A172 (cell line): ENCODE measurements around the genes ASB10 and CRYGN.

DNA sequence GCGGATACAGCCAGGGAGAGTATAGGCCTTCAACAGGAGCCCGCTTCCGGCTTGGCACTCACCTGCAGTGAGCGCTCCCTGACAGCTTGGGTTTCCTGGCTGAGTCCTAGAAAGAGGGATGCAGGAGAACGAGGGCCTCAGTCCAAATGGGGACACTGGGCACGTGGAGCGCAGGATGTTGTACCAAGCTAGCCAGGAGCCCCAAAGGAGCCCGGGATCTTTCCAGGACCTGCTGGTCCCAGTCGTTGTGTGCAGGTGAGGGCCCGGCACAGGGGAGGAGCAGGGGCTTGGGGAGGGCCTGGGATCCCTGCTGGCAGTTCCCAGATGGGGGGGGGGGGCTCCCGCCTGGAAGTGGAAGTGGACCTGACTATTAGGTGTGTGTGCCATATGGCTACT is 3.6 kb downstream of the AGAP3 start:
- RAMPAGE, long total RNA: no peak

DNA sequence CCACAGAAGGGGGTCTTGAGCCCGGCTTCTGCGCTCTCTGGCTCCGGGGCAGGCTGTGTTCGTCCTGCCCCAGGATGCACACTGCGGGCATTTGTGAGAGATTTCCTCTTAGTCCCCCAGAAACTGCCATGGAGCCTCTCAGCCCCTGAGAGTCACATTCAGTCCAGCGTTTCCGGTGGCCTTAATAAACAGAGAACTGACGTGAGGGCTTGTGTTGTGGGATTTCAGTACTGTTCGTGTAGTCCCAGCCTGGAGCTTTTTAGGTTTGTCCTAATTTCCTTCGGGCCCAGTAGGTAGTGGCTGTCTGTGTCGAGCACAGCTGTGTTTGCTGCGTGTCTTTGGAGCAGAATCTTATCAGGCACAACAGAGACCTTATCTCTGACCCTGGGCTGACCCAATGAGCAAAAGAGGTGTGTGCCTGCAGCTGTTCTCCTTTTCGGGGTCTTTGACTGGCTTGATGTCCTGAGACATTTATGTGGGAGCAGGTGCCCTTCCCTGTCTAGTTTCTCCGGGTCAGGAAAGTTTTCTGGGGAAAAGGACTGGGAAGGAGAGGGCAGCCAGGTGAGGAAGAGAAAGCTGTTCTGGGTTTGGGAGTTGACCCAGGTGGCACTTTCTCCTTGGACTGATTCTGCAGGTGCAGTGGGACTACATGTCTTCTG is 25.5 kb downstream of the AGAP3 start:
- RAMPAGE, long total RNA: no peak

- RAMPAGE, long total RNA: no peak
These were observed 32.0 kb downstream of the AGAP3 start for GRCh38 chr7:151118060-151118871.

- RAMPAGE, long total RNA: no peak
These were observed 31.8 kb downstream of the GBX1 start for GRCh38 chr7:151135623-151136140.

- RAMPAGE, long total RNA: no peak
These were observed 29.5 kb downstream of the GBX1 start for GRCh38 chr7:151137531-151138764.

- RAMPAGE, long total RNA: no peak
These were observed 25.7 kb downstream of the GBX1 start for GRCh38 chr7:151141778-151142230.

GRCh38 chr7:151176674-151177222 is 9.3 kb upstream of the GBX1 start:
- RAMPAGE, long total RNA: no peak

GRCh38 chr7:151187128-151188063 is at the start of gene ASB10:
Gene ASB10 (minus strand): TSS chr7:151187250.
- RAMPAGE, long total RNA: no peak

- RAMPAGE, long total RNA: no peak
These were observed 1.5 kb upstream of the IQCA1L start for GRCh38 chr7:151206615-151207354.

DNA sequence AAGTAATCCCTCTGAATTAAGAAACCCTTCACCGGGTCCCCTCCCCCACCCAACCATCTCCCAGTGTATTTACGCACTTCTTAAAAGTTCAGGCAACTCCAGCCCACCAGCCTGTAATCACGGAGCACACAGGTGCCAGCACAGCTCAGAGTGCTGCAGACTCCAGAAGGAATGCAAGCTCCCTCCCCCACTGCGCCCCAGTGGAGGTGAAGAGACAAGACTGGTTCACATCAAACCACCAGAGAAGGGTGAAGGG is 161 bp upstream of the H2BK1 start:
- RAMPAGE, long total RNA: no peak

GRCh38 chr7:151243661-151244063 is 4.8 kb downstream of the SMARCD3 start:
- RAMPAGE, long total RNA: no peak

- RAMPAGE, long total RNA: no peak
These were observed 4.4 kb upstream of the SMARCD3 start for GRCh38 chr7:151252914-151253239.

DNA sequence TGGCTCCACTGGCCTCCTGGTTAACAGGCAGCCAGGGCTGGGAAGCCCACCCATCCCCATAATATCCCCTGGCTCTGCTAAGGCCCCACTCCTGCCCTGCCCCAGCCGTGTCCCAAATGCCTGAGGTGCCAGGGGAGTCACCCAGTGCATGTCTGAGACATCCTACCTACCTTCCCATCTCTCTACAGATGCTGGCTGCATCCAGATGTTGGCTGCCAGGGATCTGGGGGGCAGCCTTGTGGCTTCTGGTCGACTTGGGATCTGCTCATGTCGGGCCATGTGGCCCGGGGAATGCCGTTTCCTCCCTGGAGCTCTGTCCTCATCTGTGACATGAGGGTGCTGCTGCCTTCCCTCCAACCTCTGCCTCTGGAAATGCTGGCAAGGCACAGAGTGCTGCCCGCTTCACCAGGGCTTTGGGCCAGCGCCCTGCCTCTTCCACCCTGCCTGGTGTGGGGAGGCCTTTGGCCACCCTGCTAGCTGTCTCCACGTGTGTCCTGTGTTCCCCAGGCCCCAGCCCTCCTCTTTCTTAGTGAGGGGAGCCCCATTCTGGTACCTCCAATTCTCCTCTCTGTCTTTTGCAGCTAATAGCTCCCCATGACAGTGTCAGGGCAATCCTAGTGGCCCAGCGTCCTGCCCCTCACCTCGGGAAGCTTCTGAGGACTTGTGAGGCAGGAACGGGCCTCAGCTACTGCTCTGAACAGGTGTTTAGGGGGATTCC is 5.8 kb upstream of the SMARCD3 start:
- RAMPAGE, long total RNA: no peak

DNA sequence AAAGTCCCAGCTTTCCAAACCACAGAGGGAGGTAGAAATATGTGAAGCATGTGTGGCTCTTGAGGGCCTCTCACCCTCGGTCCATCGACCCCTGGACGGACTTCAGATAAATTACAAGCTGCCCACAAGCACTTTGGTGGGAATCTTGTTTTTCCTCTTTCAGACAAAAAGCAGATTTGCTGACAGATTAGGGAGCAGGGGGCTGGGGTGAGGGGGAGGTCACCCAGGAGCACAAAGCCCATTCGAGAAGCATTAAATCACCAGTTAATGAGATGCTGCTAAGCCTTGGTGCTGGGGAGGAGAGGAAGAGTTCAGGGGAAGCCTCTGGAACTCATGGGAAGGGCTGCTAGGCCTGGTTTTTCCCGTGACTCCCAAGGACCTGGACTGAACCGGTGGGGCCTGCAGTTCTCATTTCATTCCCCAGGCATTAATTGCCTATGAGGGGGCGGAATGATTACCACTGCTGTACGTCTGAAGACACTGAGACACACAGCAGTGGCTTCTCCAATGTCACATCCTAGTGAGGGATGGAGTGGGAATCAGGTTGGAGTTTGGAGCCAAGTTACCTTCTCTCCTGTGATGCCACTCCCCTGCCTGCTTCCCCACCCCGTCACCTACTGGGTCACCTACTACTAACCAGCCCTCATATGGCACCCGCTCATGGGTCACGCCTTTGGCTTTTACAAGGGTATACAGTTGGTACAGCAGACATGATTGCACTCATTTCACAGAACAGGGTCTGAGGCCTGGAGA is 11.1 kb downstream of the CRYGN start:
- RAMPAGE, long total RNA: no peak

DNA sequence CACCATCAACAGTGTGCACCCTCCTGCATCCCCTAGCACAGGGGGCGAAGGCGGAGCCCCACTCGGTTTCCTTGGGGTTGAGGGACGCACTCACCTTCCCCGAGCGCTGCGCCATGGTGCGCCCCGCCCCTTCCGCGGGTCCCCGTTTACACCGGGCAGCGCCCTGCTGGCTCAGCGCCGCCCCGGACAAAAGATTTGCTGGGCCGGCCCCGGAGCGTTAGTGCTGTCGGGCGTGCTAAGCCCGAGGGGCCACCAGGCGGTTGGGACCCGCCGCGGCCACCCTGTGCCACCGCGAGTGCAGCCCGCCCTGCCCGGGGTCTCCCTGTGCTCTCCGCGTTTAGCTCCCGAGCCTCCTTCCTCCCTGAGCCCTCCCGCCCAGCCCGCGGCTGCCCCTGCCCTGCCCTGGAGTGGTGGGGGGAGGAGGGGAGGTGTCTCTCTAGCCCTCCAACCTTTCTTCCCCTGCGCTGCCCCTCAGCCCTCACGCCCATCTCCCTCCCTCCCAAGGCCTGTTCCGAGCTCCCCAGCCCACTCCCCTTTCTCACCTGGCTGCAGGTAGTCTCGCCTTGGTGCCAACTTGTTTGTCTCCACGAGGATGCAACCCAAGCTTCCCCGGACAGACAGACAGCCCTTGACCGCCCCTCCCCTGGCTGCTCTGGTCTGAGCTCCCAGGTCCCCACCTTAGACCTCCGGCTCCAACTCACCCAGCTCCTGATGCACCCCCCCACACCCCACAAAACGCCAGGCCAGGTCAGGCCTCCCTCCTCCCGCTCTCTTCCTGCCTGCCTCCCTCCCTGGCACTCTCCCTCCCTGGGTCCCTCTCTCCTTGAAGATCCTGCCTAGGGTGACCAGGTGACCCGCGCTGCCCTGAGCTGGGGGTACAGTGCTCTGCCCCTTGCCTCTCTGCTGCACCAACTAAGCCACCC is at the start of gene CRYGN:
Gene CRYGN, minus strand, starts transcription at position 339 of the 923 bp plus-strand sequence.
- RAMPAGE, long total RNA: no peak

GRCh38 chr7:151565645-151566305 is 46.1 kb upstream of the RHEB start:
- RAMPAGE, long total RNA: no peak

DNA sequence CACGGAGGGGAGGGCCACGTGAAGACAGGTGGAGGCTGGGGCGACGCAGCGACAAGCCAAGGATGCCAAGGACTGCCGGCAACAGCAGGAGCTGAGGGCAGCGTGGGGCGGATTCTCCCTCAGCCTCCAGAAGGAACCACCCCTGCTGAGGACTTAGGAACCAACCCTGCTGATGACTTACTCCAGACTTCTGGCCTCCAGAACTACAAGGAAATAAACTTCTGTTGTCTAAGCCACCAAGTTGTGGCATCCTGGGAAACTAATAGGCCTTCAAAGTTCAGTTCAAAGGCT is 88.3 kb upstream of the RHEB start:
- RAMPAGE, long total RNA: no peak

DNA sequence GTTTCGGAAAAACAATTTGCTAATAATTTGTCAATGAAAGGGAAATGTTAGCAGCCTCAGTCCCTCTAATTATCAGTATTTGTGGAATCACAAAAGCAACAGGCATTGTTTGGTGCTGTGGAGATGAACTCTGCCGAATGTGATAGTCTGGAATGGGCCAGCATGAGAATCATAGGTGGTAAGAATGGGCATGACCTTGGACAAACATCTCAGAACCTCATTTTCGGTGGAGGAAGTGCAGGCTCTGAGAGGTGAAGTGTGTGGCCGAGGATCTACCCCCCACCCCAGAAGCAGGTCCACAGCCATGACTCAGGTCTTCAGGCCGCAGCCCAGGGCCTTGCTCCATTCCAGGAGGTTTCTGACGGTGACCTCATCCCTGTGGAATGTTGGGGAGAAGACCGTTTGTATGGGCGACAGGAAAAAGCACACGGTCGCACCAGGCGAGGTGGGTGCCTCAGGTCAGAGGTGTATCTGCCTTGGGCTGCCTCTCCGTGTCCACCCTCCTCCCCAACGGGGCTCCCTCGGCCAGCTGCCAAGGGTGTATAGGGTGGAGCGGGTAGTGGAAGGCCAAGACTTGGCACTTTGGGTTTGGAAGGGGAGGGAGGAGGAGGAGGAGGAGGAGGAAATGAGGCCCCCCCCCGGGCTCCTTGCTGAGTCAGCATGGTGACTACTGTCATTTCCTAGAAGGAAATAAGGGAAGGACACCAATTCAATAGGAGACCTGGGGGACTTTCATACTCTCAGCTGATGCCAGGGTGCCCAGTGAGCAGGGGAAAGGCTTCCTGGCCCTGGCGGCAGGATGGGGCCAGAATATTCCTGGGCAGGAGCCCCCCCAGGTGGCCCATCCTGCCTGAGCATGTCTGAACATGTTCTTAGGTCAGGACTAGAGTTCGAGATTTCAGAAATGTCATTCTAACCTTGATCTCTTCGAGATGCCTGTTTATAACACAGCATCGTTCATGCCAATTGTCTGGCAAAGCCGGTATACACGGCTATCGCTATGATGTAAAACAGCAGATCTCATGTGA is 168.0 kb upstream of the RHEB start:
- RAMPAGE, long total RNA: no peak

DNA sequence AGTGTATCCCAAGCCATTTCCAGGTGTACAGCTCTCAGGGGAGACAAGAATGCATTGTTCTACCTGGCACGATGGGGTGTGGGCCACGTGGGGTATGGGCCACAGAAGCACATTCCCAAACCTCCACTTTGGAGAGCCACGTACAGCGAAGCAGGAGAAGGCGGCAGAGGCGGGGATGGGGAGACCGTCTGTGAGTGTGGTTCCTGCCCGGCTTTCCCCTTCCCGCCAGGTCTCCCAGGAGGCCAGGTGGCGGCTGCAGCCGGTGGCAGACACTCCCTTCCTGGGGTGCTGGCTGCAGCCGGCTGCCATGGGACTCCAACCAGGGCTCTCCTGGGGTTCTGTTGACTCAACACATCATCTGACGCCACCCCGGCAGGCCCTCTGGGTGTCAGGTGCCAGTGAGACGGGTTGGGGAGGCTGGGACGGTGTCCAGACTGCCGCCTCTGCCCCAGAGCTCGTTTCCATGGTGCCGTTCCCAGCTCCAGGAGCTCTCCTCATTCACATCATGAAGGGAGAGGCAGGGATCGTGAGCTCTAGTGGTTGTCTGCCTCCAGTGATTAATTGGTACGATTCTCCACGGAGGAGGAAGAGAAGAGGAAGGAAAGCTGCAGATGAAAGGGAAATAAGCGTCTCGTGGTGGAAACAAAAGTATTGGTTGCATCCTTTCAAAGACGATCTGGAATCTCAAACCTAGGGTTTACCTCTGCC is 169.9 kb upstream of the RHEB start:
- RAMPAGE, long total RNA: no peak

DNA sequence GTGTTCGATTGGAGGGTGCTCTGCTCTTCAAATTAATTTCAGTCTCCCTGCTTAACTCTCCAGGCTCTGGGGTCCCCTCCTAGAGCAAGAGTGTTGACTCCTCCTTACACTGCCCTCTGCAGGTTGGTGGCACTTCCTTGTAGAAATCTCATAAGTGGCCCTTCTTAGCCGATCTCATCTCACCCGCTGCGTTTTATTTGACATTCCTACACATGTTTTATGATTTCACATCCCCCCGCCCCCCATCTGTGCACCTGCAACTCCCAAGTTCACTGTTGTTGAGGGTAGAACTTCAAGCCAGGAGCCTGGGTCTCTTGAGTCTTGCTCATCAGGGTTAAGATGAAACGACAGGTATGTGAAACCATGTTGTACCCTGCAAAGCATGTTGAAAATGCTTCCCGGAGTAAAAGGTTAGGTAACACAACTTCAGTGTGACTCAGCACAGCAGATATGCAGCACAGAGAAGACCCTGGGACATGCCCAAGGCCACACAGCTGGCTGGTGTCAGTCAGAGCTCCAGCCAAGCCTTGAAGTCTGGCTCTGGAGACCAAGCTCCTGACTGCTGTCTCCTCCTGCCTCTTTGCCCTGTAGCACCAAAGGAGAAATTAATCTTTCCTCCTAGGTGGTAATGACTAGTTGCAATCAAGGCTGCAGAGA is 171.1 kb downstream of the PRKAG2 start:
- RAMPAGE, long total RNA: no peak